Neuron (in vitro differentiated cells): ENCODE results near the genes CIDEB, GZMB and FOXG1.

DNA sequence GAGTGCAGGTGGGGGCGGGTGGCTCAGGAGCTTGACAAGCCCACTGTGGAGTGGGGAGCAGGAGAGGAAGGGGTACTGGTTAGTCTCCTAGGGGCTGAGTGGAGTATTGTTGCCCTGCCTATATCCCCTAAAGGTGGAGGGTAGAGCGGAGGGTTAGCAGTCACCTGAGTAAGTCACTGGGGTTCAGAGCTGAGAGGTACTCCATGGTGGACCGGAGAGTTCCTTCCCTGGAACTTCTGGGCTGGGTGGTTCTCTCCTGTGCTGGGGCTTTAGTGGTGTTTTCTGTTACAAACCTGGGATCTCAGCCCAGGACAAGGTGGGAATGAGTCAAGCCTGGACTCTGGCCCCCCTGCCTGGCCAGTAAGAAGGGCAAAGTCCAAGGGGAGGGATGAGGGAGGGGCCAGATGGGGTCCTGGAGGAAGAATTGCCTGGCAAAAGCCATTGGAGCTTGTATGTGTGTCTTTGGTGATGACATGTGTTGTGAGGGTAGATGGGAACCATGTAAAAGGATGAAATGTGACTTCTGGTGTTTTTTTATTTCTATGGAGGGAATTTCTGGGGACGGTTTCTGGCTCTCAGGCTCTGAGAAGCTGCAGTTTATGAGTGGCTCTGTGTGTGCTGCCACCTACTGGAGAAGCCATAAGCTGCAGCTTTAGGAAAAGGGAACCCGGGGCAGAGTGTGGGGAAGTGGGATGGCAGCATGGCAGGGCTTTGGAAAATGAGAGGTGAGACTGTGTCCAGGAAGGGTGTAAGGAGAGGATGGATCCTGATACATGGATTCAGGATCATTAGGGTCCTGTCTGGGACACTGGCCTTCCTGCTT lies at the start of gene CIDEB:
CIDEB (minus strand) TSS at position 324 of the 823 bp plus-strand sequence.
- PRO-cap: no peak

- PRO-cap: no peak
Measured at GRCh38 chr14:24314401-24315069, 3.2 kb downstream of the LTB4R start.

GRCh38 chr14:24392672-24393166 lies 6.1 kb upstream of the NYNRIN start:
- PRO-cap: no peak

DNA sequence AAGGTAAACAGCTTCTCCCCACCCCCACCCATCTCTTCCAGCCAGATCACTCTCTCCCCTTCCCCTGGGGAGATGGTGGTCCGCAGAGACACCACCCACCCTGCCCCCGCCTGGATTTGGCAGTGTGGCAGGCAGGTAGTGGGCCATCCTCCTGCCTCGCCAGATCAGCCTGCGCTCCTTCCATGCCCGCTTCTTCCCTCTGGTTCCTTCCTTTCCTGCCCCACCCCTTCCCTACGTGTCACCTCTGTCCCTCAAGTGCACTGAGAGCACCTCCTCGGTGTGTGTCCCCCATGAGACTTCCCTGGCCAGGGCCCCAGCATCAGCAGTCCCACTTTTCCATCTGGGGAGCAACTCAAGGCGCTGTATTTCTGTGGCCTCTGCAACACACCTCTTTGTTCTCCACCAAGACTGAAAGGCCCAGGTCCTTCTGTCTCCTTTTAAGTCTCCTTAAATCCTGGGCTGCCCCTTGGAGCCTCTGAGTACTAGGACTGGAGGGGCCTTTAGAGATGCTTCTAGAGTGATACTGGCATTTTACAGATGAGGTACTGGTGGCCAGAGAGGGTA lies 721 bp downstream of the NYNRIN start:
- PRO-cap: bidirectional peak, plus-strand start at position 162 of the sequence, minus-strand start at position 201 of the sequence; bidirectional peak, plus-strand start at position 385 of the sequence, minus-strand start at position 410 of the sequence

GRCh38 chr14:24422860-24423466 lies 6.5 kb downstream of the CBLN3 start:
- PRO-cap: no peak

DNA sequence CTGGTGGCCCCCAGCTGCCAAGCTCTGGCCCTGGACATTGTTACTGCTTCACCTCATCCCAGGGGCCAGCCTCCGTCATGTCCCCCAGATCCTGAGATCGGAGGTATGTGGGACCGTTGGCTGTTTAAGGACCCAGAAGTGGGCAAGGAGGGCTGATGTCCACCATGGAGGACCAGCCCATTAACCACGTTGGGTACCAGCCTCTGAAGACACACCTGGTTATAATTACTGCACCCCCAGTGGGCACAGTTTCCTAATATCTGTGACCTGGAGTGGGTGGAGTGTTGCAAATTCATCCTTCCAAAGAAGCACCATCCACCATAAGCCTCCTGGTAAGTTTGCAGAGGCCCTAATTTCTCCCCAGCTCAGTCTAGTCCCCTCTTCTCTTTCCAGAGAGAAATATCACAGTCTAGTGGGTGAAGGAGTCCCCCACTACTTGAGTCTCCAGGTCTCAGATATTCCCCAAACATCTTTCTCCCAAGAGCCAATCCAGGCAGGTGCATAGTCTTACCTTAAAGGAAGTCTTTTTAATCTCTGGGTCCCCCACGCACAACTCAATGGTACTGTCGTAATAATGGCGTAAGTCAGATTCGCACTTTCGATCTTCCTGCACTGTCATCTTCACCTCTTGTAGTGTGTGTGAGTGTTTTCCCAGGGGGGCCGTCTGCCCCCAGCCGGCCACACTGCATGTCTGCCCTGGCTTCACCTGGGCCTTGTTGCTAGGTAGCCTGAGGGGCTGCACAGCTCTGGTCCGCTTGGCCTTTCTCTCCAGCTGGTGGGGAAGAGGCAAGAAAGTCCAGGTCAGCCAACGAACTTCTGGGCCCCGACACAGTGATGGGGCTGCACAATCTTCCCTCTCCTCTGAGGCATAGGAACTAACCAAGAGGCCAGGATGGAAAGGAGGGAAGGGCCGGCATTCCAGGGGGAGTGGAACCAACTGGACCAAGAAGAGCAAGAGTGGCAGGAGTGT lies 2.4 kb downstream of the GZMB start:
- PRO-cap: no peak

GRCh38 chr14:24634097-24634625 lies at the start of gene GZMB:
Gene GZMB, minus strand, starts transcription at chr14:24634190.
- PRO-cap: no peak

GRCh38 chr14:25050702-25051217 lies 813 bp upstream of the STXBP6 start:
- PRO-cap: no peak

GRCh38 chr14:26337299-26337745 lies 260.5 kb downstream of the NOVA1 start:
- PRO-cap: no peak

- PRO-cap: unidirectional peak, plus-strand start at chr14:28188439; bidirectional peak, plus-strand start at chr14:28188618, minus-strand start at chr14:28188512; unidirectional peak, minus-strand start at chr14:28188689; unidirectional peak, minus-strand start at chr14:28188828
Measured at GRCh38 chr14:28188143-28189018, 578.2 kb upstream of the FOXG1 start.

DNA sequence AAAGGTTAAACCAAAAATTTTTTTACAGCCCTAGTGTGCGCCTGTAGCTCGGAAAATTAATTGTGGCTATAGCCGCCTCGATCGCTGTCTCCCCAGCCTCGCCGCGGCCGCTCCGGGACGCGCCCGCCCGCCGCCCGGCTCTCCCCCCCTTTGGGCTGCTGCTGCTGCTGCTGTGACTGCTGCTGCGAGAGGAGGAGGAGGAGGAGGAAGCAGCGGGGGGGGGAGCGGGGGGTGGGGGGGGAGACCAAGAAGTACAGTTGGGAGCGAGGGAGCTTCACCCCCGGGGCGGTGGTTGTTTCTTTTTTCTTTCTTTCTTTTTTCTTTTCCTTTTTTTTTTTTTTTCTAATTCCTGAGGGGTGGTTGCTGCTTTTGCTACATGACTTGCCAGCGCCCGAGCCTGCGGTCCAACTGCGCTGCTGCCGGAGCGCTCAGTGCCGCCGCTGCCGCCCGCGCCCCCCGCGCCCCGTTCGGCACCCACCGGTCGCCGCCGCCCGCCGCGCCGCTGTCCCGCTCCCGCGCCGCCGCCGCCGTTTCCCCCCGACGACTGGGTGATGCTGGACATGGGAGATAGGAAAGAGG lies at the start of gene FOXG1:
FOXG1 (plus strand) TSS at position 59 of the 579 bp plus-strand sequence.
- PRO-cap: no peak

DNA sequence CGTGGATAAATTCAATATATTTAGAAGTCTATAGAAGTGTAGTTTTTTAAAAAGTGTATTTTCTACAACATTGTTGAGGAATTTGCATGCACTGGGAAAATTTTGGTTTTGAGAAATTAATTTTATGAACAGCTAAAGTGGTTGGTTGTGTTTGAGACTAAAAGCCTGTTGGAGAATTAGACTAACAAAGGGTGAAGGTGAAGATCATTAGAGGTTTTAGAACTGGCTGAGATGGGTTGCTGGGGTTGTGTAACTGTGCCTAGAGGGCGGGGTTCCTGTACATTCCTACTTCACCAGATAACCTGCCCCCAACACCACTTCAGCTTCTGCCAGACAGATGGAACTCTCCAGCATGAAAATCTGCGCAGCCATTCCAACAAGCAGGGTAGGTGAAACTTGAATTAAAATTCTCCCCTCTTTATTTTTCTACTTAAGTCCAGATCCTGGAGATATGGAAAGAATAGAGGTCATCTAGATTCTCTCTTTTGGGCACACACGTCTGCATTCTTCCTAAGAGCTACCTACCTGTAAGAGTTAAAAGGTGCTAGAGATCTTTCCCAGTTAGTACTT lies 6.0 kb downstream of the FOXG1 start:
- PRO-cap: no peak

GRCh38 chr14:28830012-28830414 lies 63.4 kb downstream of the FOXG1 start:
- PRO-cap: no peak

GRCh38 chr14:30223032-30223699 lies 295.5 kb upstream of the PRKD1 start:
- PRO-cap: no peak

GRCh38 chr14:30622430-30623100 lies 446 bp downstream of the SCFD1 start:
- PRO-cap: no peak

GRCh38 chr14:30875030-30875383 lies 648 bp downstream of the COCH start:
- PRO-cap: unidirectional peak, minus-strand start at chr14:30875061; unidirectional peak, minus-strand start at chr14:30875199

DNA sequence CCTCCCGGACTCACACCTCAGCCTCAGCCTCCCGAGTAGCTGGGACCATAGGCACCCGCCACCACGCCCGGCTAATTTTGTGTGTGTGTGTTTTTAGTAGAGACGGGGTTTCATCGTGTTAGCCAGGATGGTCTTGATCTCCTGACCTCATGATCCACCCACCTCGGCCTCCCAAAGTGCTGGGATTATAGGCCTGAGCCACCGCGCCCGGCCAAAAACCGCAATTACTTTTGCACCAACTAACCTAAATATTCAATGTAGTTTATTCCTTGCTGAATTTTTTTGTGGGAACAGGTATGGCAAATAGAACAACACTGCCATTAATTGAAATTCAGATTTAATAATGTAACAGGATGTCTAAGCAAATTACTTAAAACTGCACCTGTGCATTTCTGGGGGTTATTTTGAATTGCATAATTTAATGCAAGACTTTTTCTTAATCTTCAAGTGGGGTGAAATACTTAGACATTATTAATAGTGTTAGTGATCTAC lies 18.9 kb downstream of the COCH start:
- PRO-cap: no peak

DNA sequence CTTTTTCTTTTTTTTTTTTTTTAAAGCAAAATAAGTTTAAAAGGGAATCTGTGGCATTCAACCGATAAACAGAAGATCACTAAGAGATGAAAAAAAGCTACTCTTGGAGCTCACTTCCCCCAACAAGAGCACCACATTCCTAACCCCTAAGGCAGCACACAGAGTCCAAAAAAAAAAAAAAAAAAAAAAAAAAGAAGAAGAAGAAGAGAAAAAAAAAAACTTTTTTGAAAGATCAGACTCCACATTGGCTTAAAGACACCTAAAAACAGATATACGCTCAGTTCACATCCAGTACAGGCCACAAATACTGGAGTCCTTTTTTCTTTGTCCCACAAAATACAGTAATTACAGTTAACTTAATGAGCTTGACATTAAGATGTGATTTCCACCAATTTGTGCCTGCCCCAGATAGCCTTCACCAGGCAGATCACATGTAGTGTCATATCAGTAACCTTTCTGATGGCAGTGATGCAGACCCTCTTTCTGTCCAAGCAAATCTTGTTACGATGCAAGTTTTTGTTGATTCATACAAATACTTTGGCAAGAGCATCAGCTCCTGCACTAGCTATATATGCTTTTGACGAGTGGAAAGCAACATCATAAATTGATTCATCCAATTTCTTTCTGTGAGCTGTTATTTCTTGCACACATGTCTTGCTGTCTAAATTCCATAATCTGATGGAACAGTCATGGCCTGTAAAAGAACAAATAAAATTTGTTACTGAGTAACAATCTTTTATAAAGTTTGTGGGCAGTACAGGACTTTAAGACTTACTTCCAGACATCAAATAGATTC lies 20.7 kb downstream of the COCH start:
- PRO-cap: no peak

GRCh38 chr14:30934939-30935362 lies 60.6 kb downstream of the COCH start:
- PRO-cap: no peak

GRCh38 chr14:31207323-31207438 lies 412 bp downstream of the HECTD1 start:
- PRO-cap: no peak